Smooth muscle cell (in vitro differentiated cells): ENCODE results near the gene NUDT19.

DNA sequence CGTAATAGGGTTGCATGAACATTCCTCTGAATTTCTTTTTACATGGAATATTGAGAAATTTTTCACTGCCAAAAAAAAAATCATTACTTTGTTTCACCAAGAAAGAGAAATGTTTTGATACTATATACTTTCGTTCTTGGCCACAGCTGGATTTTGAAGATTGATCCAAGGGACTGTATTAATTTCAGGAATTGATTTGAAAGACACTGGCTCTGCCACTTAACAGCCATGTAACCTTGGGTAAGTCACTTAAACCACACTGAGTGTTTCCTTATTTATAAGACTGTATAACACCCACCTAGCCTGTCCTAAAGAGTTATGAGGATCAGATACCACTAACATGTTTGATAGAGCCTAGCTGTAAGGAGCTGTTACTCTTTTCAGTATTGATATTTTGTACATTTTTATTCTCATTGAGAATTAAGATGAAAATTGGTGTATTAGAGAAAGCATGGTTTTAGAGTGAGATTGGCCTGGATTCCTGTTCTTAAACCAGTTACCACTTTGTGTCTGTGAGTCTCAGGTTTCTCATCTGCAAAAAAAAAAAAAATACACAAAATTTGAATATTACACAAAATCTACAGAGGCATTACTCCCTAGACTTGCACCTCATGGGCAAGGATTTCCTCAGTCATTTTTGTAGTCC lies 1.8 kb downstream of the ZNF507 start:
- RAMPAGE, long total RNA: no peak

GRCh38 chr19:32677645-32678029 lies 2.0 kb downstream of the RGS9BP start:
- RAMPAGE, long total RNA: no peak

DNA sequence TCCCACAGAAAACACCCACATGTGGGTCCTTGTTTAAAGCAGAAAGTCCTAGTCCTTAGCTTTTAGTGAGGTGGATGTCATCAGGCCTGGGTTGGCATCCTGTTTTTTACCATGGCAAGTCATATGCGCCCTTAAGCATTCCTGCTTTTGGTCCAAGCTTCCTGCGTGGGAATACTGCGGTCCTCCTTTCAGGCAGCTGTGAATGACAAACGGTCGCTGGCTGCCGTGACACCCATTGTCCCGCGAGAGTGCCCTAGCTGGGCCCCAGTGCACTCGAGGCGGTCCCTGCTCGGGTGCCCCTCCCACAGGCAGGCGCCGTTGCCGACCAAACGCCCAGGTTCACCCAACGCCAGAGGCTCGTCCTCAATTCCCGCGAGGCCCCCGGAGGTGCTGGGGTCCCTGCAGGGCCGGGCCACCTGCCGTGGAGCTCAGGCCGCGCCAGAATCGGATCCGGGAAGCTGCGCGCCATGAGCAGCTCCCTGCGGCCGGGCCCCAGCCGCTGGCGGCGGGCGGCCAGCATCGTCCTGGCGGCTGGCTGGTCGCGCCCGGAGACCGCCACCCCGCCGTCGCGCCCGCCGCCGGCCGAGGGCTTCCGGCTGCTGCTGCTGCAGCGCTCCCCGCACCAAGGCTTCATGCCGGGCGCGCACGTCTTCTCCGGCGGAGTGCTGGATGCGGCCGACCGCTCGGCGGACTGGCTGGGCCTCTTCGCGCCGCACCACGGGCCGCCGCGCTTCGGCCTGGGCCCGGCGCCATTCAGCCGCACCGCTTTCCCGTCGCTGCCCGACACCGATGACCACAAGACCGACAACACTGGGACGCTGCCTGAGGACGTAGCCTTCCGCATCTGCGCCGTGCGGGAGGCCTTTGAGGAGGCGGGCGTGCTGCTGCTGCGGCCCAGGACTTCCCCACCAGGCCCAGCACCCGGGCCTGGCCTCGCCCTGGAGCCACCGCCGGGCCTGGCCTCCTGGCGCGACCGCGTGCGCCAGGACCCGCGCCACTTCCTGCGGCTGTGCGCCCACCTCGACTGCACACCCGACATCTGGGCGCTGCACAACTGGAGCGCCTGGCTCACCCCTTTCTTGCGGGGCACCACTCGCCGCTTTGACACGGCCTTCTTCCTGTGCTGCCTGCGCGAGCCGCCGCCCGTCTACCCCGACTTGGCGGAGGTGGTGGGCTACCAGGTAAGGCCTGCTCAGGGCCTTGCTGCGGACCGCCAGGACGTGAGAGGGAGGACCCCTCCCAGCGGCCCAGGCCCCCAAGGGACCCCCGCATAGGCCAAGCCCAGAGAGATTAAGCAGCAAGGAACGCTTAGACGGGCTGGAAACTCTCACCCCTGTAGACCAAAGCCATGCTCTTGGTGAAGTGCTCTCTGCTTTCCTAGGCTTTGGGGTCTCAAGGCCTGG lies at the start of gene NUDT19:
Gene NUDT19, plus strand, starts transcription at position 328 of the 1,403 bp plus-strand sequence.
- RAMPAGE, long total RNA: no peak

DNA sequence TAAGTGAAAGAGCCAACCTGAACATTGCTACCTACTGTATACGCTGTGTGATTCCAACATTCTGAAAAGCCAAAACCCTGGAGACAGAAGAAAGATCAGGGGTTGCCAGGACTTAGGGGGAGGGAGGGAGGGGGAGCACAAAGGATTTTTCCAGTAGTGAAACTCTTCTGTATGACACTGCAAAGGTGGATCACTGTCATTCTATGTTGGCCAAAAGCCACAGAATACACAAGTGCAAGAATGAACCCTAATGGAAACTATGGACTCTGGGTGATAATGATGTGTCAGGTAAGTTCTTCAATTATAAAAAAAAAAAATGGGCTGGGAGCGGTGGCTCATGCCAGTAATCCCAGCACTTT lies 36.9 kb downstream of the FAAP24 start:
- RAMPAGE, long total RNA: no peak

GRCh38 chr19:33221879-33222078 lies 3.9 kb downstream of the SLC7A10 start:
- RAMPAGE, long total RNA: no peak

- RAMPAGE, long total RNA: no peak
These were observed 35.1 kb upstream of the SLC7A10 start for GRCh38 chr19:33260432-33261534.

DNA sequence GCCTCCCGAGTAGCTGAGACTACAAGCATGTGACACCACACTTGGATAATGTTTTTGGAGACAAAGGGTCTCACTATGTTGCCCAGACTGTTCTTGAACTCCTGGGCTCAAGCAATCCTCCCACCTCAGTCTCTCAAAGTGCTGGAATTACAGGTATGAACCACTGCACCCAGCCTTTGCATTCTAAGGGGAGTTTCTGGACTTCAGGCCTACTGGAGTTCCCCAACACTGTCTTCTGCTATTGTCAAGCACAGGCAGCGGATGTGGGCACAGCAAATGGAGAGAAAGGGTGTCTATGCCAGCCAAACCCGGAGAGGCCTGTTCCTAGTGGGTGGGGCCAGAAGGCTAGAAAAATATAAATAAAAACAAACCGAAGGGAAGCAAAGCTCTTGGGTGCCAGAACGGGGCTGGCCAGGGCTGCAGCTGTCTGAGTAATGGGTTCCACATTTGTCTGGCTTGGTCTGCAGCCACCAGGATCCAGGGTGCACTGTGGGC lies 6.2 kb downstream of the CEBPA start:
- RAMPAGE, long total RNA: no peak

DNA sequence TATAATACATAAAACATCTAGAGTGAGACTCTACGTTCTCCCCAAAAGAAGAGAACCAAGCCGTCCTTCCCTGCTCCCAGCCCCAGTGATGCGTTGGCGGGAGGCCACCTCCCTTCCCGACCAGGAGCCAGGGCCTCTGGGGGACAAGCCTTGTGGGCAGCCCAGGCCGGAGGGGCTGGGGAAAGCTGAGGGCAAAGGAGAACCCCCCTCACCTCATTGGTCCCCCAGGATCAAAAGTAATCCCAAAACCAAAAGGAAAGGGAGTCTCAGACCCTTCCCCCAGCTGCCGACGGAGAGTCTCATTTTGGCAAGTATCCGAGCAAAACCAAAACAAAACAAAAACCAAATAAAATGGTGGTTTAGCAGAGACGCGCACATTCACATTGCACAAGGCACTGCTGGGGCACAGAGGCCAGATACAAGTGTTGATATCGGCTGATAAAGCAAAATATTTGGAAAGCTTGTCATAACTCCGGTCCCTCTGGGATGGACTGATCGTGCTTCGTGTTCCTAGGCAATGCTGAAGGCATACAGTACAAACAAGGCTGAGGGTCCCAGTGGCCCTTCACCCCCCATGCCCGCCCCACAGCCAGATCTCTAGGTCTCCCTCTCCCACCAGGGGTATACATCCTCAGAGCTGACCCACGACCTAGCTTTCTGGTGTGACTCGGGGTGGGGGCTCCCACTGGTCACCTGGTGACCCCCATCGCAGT lies 2.2 kb downstream of the CEBPA start:
- RAMPAGE, long total RNA: no peak

- RAMPAGE, long total RNA: no peak
These were observed 5.6 kb downstream of the CEBPG start for GRCh38 chr19:33379158-33379510.

- RAMPAGE, long total RNA: no peak
These were observed 64.7 kb downstream of the CEBPG start for GRCh38 chr19:33438100-33438657.

DNA sequence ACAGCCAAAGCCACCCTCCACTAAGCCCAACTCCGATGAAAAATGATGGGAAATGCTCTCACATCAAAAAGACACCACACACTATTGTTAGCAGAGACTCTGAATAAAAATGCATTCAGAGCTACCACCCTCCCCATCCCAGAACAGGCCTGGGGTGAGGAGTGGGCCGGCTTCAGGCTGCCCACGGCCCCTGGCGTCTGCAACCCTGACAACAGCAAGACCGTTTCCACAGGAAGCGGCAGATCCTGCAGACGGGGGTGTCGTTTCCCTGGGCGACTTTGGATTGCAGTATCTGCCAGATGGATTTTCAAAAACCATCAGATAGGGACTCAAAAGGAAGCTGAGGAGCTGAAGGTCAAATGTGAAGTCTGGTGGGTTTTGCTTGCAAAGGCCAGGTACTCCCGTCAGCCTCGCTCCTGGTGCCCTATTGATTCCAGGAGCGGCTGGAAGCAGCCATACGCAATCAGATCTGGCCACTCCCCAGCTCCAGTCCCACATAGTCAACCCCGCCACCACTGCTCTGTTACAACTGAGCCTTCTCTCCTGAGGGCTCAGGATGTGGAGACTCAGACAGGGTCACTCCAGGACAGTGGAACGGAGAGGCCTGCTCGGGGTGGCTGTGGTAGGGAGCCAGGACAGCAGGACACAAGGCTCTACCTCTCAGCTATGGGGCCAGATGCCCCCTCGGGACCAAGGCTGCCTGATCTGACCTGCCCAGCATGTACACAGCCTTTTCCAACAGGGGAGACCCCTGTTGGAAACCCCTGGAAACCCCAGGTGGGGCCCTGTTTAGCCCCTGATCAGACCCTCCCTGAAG lies 14.1 kb downstream of the PEPD start:
- RAMPAGE, long total RNA: no peak

DNA sequence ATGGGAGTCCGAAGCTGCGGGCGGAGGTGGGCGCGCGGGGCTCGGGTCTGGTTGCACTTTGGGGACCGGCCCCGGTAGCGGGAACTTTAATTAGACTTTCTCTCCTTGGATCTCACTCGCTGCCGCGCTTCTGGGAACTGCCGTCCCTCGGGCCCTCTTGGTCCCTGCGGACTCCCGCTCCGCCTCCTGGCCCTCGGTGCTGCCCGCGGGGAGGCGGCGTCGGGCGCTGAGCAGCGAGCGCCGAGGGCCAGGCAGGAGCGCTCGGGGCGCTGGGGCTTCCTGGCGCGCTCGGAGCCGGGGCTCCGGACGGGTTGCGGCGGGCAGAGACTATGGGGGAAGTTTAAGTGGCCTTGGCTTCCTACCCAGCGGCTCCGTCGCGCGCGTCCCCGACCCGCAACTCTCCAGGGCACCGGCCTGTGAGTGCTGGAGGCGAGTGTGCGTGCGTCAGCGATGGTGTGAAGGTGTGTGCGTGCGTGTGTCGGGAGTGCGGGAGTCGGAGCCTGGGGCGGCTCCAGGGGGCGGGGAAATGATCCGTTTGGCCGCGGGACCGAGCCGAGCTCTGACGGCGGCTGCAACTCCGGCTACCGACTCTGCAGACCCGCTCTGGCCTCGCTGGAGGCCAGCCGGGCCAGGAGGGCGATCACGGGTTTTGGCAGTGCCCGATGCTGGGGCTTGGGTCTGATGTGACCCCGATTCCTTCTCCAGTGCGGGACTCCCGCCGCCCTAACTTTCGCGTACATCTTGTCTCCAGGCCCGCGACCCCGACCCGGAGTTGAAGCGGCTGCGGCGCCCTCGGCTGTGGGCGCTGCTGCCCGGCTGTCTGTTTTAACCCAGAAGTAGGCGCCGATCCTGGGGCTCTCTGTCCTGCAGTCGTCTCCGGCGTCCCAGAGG lies 918 bp downstream of the CHST8 start:
- RAMPAGE, long total RNA: no peak

DNA sequence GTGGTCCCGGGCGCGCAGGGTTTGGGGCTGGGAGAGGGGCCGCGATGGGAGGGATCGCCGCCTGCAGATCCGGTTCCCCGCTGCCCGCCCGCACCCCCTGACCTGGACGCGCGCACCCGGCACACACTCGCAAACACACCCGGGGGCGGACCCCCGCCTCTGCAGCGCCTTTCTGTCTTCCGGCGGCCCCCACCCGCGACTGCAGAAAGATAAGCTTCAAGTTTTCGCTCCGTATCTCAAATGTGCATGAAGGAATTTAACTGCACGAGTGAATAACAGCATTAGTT lies 799 bp downstream of the KCTD15 start:
- RAMPAGE, long total RNA: no peak

- RAMPAGE, long total RNA: no peak
These were observed 7.4 kb downstream of the KCTD15 start for GRCh38 chr19:33803961-33804665.

GRCh38 chr19:34299121-34299587 lies 44.8 kb downstream of the GARRE1 start:
- RAMPAGE, long total RNA: no peak

DNA sequence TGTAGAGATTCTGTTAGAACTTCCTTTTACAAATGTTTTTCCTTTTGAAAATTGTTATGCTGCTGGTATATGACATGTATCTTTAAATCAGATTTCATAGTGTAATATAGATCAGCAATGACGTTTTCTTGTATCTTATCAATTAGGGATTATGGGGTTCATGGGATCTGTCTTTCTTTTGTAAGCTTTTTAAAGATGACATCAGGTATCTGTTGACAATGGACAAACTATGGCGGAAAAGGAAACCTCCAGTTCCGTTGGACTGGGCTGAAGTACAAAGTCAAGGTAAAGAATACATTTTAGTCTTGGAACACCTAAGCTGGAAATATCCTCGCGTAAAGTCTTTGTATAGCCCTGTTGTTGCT lies 21.9 kb downstream of the UBA2 start:
- RAMPAGE, long total RNA: no peak

DNA sequence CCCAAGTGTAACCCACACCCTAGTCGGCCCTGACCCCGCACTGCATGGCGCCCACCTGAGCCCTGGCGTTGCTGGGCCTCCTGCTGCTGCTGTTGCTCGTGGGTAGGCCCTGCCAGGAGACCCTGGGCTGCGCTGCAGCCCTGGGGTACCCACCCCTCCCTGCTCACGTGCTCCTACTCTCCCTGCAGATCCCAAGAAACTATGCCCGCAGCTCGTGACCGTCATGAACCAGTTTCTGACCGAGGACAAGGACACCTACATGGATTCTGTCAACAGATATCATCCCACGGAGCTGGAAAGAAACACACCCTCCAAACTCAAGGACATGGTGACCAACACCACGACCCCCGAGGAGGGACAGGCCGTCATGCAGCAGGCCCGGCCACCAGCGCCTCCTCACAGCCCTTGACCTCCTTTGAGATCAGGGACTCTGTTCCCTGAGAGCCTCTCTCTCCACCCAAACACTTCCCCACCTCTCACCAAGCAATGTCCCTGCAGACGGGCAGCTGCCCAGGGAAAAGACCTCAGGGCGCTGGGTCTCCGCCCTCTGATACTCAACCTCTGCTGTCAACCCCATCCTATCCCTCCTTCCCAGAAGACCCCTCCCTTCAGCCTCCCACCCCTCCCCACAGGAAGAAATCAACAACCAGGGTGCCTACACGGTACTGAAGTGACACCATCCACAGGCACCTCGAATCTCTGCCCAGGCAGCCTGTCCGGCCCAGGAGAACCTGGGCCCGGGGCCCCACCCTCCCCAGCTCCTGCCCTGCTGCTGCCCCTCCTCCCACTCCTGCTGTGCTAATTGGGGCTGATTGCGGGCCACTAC lies 10.1 kb downstream of the SCGB2B2 start:
- RAMPAGE, long total RNA: no peak

DNA sequence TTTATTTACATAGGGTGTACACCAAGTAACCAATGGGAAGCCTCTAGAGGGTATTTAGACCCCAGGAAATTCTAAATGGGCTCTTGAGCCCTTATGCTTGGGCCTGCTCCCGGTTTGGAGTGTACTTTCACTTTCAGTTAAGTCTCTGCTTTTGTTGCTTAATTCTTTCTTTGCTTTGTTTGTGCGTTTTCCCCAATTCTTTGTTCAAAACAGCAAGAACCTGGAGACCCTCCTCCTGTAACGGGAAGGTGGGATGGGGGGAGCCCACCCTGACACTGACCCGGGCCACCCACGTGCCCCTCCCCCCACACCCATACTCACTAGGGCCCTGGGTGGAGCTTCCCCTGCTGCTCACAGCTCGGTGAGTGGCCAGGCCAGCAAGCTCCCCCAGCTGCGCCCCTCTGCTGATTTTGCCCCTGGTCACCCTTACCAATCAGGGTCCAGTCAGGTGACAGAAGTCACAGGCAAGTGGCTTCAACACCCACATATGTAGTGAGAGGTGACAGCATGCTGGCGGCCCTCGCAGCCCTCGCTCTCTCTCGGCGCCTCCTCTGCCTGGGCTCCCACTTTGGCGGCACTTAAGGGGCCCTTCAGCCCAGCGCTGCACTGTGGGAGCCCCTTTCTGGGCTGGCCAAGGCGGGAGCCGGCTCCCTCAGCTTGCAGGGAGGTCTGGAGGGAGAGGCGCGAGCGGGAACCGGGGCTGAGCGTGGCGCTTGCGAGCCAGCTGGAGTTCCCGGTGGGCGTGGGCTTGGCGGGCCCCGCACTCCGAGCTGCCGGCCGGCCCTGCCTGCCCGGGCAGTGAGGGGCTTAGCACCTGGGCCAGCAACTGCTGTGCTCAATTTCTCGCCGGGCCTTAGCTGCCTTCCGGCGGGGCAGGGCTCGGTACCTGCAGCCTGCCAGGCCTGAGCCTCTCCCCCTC lies 9.2 kb downstream of the SCGB2B2 start:
- RAMPAGE, long total RNA: no peak

DNA sequence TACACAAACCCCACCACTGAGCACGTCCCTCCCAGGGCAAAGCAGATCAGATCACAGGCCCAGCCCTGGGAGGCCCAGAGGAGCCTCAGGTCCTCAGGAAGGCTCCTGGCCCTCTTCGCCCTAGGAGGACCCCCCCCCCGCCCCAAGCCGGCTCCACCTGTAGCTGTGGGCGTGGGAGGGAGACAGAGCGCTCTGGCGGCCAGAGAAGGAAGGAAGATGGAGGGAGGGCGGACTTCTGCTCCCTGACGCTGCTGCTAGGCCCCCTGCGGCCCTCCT lies 1.3 kb upstream of the ZNF181 start:
- RAMPAGE, long total RNA: no peak

DNA sequence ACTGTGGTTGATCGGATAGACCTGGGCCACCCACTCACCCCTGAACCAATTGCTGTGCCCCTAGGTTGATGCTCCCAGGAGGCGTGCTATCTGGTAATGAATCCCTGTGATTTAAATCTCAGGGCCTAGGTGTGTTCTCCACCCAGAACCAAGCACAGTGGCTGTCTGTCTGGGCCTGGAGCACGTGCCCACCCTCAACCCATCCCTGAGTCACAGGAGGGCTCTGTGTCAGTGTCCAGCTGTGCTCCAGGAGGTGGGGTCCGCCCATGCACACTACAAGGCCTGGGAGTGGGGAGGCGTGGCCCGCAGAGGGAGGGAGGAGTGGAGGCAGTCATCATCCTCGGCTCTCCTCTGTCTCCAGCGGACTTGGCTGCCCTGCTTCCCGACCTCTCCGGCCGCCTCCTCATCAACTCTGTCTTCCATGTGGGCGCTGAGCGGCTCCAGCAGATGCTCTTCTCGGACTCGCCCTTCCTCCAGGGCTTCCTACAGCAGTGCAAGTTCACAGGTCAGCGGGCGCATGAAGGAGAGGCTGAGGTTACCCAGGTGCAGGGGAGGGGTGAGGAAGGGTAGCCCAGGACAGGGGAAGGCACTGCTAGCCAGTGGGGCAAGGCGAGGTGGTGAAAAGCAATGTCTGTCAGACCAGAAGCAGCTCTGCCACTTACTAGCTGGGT lies 14.7 kb upstream of the SCN1B start:
- RAMPAGE, long total RNA: no peak